ENCODE measurements around the gene CREBL2.

DNA sequence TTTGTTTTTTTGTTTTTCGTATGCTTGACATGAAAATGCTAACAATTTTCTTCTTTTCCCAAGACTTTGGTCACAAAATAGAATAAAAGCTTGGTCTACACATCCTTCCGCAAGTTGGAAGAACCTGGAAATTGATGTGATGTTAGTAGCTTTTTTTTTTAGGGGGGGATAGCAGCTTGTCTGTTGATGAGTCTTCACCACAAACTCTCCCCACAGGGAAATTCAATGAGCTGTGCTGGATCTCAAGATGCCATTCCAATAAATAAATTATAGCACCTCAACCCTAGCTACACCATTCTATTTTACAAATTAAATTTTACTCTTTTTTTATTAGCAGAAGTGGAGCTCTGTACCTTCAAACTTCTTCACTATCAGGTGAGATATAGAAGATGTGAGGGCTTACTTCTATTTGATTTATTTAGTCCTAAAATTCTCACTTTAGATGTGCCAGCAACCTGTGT, 2.9 kb upstream of the TAS2R20 start:
- RRBS: no CpG with 5 or more reads among the region's 2 CpGs

- RRBS: no CpG with 5 or more reads among the region's 6 CpGs
Measured at GRCh38 chr12:11553828-11554307, 95.6 kb upstream of the ETV6 start.

- RRBS: no CpG with 5 or more reads among the region's 5 CpGs
Measured at GRCh38 chr12:11609173-11609744, 40.2 kb upstream of the ETV6 start.

DNA sequence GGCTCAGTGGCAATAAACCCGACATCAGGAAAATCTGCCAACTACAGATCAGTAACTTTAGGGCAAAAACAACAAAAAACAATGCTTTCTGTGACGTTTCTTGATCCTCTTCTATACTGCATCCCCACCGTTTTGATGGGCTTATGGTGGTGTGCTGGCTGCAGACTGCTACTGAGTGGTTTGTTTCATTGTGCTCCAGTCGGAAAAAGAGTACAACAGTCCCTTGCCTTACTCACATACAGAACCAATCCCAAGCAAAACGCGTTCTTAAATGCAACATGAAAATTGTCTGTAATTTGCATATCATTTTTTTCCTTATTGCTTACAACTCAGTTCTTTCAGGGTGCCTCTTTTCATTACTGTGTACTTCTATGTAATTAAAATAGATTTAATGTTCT, 2.3 kb downstream of the ETV6 start:
- RRBS: no CpG with 5 or more reads among the region's 6 CpGs

DNA sequence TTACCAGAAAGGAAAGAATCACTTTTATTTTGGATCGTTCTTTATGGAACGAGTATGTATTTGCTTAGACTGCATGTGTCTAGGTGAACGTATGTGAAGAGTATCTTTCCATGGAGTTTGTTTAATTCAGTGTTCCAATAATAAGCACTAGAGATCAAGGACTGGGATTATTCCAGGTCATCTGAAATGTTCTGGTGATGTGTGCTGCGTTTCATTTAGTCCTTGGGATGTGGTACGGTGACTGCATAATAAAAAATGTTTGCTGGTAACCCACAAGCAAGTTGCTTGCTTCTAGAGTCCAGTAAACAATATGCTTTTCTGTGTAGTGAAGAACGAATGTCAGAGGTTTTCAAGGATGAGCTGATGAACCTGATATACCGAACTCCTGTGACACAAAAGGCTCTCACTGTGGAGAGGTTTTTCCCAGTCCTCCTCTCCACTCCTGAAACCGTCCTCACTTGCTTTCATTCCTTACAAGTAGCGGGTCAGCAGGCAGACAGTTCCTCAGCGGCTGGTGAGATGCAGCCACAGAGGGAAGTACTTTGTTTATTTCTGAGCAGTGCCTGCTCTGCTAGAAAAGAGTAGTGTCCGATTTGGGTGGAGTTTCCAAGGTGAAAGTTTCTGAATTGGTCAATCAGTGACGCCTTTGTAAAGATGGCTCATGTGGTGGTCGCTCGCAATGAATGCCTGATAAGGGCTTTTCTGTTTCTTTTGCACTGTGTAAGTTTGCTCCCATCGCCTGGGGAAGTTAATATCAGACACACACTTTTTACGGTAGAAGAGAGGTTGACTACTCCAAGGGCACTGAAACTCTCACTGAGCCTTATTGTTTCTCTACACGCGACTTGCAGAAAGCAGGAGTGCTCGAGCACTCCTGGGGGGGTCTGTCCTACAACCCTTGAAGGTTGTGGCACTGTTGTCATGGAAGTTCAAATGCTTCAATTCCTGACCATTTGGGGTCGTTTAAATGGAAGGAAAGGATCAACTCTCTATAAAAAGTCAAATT, 3.0 kb downstream of the ETV6 start:
- RRBS: no CpG with 5 or more reads among the region's 20 CpGs

DNA sequence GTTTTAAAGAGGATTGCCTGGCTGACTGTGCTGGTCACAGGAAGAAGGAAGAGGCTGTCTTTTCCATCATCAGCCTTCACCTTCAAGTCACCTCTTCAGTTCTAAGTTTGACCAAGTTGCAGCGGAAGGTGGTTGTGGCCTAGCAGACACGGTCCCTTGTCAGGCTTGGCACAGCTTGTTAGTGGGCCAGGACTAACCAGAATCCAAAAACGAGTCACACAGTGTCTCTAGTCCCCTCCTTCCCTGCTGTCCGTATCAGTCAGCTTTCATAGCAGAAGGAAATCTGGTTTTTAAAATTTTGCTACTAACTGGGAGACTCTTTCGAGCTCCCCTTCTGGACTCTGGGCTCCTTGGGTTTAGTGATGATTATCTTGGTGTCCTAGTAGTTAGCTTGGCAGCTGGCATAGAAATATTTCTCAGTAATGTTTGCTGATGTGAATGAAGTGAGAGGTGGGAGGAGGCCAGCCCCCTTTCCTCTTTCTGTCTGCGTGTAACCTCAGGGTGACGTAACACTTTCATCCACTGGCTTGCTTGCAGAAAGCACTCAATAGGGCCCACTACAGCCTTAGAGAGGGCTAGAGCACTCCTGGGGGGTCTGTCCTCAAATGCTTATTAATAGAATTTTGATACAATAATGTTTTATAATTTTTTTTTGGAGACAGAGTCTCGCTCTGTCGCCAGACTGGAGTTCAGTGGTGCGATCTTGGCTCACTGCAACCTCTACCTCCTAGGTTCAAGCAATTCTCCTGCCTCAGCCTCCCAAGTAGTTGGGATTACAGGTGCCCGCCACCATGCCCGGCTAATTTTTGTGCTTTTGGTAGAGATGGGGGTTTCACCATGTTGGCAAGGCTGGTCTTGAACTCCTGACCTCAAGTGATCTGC, 3.9 kb downstream of the ETV6 start:
- RRBS: no CpG with 5 or more reads among the region's 12 CpGs

DNA sequence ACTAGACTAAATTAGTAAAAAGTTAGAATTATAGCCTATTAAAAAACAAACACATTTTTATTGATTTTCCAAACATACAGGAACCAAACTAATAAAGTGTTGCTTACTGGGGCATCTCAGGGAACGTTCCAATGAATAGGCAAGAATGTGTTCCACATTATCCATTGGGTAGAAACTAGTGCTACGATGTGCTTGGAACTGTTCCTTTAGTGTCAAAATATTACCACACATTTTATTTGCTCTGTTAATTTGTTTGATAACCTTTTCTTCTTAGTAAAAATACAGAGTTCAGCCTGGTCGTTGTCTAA, 5.9 kb downstream of the ETV6 start:
- RRBS: no CpG with 5 or more reads among the region's 3 CpGs

DNA sequence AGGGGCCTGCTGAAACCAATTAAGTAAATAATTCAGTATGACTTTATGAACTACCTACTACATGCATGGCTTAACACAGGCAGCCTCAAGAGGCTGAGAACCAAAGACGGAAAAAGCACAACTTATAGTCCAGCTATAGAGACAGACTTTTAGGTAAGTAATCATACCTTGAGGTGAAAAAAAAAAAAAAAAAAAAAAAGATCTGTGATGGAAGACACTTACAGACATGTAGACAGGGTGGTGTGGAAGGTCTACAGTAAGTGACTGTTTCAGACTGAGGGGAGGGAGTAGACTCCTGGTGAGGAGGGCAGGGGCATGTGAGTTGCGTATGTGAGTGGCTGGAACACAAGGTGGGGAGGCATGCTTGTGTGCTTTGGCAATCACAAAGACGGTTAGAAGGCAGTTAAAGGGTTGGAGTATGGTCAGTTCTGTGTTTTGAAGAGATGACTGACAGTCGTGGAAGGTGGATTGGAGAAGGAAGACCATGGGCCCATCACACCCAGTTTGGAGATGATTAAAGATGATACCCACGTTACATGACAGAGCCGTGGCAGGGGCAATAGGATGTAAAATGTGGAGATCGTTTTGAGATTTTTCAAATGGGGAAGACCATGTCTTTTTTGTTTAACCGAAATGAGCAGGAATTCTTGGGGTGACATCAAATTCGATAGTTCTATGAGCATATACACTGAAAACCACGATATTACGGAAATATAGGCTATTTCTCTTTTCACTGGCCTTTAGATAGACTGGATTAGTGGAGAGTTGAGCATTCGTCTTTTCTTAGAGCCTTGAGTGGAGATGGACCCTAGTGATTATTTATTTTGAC, 65.2 kb downstream of the ETV6 start:
- RRBS: no CpG with 5 or more reads among the region's 12 CpGs

GRCh38 chr12:11736699-11737425, 87.4 kb downstream of the ETV6 start:
- RRBS: no CpG with 5 or more reads among the region's 6 CpGs

DNA sequence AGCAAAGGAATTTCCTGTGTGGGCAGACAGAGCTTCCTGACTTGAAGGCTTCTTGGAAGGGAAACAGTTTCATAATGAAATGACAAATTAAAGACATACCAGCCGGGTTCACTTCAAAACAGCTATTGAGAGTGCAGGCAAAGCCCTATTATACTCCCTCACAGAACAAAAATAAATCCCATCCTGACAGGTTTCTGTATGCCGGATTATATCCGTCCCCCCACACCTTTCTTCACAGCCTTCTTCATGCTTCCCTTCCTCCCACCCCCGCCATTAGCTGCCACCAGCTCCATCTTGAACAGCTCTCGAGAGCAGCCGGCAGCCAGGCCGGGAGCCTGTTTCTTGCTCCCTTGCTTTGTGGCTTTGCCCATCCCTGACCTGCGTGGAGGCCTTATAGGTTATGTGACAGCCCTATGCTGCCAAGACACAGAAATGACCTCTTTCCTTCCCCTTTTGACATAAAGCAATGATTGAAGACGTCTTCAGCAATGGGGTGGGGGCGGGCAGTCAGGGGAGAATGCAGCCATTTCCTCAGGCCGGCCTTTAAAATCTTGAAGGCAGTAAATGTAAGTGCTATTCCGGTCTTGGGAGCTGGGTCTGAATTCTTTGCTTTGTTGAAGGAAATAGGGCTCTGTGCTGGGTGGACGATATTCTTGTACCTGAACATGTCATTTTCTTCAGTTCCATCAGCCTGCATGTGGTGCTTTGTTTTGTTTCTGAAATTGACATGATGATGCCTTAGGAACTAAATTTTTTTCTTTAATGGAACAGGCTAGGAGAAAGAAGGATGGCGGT, 117.0 kb downstream of the ETV6 start:
- RRBS: no CpG with 5 or more reads among the region's 14 CpGs

DNA sequence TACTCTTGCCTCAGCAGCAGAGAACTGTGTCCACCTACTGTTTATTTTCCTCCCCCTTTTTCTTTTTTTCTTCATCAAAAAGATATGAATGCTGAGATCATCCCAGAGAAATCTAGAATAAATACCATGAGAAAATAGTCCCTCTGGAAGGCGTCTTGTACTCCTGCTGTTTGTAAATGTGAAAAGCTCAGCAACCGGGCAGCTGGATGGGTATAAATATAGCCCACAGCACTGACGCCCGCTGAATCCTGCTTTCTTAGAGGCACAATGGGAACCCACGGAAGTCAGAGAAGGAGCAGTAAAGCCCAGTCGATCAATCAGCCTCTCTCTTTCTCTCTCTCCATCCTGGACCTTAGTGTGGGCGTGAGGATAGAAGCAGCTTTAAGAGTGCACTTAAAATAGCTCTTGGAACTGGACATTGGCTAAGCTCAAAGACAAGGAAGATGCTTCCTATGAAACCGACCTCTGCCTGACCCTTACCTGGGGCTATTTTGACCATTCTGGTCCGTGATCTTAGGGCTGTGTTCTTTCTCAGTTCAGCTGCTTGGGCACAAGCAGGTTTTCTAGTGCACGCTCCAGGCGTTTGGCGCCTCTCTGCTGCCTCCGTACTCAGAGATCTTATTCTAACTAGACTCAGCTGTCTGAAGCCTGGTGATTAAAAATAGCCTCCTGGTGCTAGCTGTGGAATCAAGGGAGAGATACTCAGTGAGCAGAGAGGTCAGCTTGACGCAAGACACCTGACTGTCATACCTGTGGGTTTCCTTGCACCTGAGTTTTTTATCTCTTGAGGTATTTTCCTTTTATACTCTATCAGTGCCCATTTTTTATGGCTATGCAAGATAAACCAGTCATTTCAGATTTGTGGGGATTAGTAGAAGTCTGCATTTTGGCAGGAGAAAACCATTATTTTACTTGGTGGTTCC, 144.6 kb downstream of the ETV6 start:
- RRBS: no CpG with 5 or more reads among the region's 14 CpGs

- RRBS: 23% methylated on average over 5 of the region's 20 CpGs
Measured at GRCh38 chr12:11812245-11813485, 163.2 kb downstream of the ETV6 start.

- RRBS: no CpG with 5 or more reads among the region's 3 CpGs
Measured at GRCh38 chr12:11882398-11882613, 188.4 kb upstream of the BCL2L14 start.

DNA sequence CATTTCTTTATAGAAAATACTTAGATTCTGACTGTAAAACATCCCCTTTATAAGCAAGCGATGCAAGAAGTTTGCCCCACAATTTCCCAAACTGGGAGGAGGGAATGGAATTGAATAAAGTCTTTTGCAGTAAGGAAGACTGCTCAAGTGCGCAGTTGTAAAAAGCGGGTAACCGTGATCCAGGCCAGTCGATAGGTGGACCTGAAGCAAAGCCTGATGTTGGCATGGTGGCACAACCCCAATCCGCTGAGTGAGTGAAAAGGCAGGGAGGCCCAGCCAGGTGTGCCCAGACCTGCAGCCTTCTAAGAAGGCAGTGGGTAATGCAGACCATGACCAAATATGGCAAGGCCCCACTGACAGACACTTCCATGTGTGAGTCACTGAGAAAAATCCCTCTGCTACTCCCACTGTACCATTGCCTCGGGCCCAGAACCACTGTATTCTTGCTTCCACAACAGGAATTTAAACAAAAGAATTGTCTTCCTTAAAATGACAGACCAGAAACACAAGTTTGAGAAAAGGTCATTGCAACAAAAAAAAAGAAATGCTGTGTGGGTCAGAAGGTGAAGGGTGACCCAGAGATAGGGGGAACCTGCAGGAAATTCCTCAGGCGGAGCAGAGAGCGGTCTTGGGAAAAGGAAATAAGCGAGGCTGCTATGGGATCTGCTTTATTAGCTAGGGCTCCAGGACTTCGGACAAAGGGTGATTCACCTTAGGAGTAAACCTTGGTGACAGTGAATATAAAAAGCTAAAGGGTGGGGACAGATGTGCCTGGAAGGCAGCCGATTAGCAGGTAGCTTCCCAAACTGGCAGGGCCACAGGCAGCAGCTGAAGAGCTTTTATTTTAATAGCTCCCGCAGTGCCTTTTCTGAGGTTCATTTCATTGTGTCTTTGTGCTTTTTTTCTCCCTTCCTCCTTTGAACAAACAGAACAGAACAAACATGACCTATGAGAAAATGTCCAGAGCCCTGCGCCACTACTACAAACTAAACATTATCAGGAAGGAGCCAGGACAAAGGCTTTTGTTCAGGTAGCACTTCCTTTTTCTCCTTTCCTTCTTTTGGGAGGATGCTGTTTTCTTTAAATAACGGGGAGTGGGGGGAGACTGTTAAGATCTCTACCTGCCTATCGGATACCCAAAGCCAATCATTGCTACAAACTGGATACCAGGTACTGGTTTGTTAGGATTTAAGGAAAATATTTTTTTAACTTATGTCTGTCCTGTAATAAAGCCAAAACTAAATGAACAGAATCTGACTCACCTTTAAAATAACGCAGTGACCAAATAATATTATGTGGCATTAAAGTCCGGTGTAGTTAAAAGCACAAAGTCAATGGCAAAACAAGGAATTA, 185.3 kb upstream of the BCL2L14 start:
- RRBS: no CpG with 5 or more reads among the region's 18 CpGs

GRCh38 chr12:12039767-12040268, 30.9 kb upstream of the BCL2L14 start:
- RRBS: no CpG with 5 or more reads among the region's 7 CpGs

DNA sequence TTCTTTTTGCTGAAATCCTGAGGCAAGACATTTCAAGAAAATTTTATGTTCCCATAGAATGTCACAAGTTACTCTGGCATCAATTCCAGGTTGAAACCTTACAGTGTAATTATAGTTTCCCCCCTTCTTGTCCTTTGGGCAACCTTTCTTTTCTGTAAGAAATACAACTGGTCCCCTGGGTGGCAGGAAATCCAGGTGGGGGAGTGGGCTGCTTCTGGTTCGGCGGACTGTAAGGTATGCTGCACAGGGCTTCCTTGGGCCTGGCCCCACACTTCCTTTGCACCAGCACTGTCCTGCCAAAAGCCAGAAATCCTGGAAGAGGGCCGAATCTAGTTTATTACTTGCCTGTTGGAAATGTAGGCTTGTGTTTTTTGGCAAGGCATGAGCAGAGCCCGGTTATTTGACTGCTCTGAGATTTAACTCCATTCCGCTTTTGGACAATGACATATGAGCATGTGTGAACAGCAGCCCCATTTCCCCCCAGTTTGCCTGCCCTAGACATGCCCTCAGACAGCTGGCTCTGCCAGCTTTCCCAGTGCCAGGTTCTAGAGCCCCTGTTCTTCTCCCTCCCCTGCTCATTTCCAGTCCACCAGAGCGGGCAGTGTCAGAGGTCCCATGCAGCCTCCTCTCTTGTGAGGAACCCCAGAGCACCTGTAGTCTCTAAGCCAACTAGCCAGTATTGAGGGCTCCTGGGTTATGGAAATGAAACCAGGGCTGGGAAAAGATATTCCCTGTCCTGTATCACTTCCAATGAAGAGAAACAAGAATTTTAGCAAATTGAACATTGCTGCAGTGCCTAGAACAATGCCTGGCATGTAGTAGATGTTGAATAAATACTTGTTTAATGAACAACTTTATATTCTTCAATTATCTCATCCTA, 86.7 kb downstream of the BORCS5 start:
- RRBS: no CpG with 5 or more reads among the region's 6 CpGs

DNA sequence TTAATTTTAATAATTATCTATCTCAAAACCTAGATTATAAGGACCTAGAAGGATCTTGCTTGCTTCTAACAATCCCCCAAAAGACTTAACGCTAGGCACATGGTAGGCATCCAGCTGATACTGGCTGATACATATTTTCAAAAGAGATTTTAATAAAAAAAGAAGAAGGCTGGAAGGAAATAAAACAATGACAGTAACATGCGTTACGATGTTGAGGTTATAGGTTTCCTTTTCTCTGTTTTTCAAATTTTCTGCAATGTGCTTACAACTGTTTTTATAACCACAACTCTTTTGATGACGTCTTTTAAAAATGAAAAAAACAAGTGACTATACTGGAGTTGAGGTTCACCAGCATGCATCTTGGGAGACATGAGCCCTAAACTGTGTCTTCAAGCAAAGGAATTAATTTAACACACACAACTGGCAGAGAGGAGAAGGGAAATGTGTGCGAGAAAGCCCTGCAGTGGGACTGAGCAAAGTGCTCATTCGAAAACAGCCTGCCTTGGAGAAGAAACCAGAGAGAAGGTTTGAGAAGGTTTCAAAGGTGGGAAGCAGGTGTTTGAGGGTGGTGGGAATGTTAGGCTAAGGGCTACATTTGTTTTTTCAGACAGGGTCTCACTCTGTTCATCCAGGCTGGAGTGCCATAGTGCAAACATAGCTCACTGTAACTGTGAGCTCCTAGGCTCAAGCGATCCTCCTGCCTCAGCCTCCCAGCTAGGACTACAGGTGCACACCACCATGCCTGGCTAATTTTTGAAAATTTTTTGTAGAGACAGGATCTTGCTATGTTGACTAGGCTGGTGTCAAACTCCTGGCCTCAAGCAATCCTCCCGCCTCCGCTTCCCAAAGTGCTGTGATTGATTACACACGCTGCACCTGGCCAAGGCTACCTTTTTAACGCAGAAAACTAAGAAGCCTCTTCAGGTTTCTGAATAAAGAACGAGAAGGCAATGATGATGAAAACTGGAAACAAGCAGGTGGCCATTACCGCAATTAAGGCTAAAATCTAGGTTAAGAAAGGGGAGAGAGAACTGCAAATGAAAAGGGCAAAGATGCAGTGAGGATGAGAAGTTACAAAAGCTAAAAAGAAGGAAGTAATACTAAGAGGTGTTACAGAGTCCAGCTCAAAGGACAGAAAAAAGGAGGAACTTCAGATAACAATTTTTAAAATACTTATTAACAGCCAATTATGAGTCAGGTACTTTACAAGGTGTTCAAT, 80.1 kb downstream of the DUSP16 start:
- RRBS: no CpG with 5 or more reads among the region's 13 CpGs

DNA sequence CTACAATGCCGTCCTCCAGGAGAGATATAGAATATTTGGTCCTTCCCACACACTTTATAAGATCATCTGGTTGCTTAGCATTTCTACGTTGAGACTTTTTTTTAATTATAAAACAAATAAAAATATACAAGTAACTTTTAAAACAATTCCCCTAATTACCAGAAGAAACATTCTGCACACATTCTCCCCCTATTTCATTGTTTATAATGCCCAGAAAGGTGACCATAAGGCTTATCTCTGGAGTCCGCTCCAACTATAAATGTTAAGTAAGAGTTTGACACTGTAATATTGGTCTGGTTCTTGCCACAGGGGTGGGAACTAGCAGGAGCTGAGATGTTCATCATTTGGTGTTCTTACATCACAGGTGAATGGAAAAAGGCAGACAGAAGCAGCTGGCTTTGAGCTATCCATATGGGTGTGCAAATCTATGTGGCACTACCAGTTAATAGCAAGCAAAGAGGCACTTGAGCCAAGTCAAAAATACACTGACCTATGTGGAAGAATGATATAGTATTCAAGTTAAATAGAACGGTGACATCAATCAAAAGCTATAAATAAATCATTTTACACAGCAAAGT, 43.4 kb downstream of the DUSP16 start:
- RRBS: no CpG with 5 or more reads among the region's 4 CpGs

DNA sequence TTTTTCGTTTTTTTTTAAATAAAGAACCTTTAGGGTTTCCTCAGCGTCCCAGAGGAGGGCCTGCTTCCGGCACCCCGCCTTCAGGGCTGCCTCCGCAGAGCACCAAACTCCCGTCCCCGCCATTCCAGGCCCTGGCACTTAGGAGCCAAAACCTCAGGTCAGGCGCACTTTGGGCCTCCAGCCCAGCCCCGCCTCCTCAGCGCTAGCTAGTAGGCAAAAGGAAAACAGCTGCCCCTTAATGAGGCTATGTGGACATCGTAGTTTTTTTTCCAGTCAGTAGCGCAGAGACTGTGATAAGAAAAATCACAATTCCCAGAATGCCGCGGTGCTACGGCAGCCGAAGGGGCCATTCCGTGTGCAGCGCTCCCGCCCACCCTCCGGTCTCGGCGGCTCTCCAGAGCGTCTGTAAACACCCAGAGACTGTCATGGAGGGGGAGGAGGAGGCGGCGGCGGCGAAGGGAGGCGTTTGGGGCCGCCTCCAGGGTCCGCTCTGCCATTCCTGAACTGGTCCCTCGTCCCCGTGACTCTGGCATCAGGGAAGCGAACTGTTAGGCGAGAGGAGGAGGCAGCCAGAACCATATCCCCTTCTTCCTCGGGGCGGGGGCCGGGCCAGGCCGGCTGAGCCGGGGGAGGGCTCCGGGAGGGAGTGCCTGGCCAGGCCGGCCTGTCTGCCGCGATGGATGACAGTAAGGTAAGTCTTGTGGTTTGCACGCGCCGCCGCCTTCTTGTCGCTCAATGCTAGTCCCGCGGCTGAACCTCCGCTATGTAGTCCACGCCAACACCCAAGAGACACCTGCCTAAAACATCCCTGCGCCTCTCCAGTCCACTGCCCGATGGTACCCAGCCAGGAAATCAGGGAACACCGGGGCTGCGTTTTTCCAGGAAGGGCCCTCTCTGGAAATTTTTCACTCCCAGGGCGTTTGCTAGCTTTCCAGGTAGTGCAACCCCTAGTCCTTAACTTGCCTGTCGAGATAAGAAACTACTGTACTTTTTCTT, at the start of gene CREBL2:
TSS of gene CREBL2 (plus strand) at position 380 of the 996 bp plus-strand sequence.
- RRBS: no CpG with 5 or more reads among the region's 58 CpGs